ReNcell CX (cell line): ENCODE measurements around the gene TCTE1.

DNA sequence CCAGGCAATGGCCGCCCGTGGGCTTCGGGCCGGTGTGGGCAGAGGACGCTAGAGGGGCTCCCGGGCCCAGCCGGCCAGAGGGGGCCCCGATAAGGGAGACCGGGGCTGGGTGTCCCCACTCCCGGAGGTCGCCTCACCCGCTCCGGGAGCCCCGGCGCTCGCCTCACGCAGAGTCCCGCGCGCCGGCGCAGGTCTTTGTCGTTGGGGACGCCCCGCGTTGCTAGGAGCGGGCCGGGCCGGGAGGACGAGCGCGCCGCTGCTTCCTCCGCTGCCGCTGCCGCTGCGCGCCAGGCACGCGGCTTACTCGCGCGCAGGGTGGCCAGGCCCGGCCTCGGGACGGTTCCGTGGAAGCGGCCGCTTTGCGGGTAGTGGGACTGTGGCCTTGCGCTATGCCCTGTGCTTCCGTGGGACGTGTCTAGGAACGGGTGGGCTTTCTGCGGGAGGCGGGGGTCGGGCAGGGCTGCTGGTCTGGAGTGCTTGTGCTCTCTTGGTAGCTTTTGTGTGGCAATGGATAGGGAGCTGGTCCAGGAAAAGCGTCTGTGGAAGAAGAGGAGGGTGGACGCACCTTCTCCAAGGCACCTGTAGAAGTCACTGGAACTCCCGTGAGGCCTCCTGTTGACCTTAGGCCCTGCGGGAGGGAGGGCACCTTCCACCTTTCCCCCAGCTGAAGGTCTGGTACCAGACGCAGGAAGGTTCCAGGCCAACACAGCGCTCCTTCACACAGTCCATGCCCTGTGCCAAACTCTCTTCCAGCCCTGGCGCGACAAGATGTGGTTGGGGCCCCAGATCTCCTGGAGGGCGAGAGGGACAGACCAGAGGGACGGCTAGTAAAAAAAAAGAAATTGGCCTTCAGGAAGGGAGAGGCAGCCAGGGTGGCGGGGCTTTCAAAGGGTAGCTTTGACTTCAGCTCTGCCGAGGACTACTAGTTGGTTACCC lies at the start of gene TCTE1:
Gene TCTE1, minus strand, starts transcription at position 177 of the 936 bp plus-strand sequence.
- PRO-cap: no peak

- PRO-cap: no peak
Measured at GRCh38 chr6:44393275-44393842, 5.9 kb downstream of the CDC5L start.

- PRO-cap: no peak
Measured at GRCh38 chr6:44799893-44800538, 412.5 kb downstream of the CDC5L start.

DNA sequence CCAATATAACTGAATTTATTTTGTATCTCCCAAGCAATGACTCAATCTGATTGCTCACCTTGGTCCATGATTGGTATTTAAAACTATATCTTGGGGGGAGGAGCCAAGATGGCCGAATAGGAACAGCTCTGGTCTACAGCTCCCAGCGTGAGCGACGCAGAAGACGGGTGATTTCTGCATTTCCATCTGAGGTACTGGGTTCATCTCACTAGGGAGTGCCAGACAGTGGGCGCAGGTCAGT lies 152.2 kb upstream of the RUNX2 start:
- PRO-cap: no peak

DNA sequence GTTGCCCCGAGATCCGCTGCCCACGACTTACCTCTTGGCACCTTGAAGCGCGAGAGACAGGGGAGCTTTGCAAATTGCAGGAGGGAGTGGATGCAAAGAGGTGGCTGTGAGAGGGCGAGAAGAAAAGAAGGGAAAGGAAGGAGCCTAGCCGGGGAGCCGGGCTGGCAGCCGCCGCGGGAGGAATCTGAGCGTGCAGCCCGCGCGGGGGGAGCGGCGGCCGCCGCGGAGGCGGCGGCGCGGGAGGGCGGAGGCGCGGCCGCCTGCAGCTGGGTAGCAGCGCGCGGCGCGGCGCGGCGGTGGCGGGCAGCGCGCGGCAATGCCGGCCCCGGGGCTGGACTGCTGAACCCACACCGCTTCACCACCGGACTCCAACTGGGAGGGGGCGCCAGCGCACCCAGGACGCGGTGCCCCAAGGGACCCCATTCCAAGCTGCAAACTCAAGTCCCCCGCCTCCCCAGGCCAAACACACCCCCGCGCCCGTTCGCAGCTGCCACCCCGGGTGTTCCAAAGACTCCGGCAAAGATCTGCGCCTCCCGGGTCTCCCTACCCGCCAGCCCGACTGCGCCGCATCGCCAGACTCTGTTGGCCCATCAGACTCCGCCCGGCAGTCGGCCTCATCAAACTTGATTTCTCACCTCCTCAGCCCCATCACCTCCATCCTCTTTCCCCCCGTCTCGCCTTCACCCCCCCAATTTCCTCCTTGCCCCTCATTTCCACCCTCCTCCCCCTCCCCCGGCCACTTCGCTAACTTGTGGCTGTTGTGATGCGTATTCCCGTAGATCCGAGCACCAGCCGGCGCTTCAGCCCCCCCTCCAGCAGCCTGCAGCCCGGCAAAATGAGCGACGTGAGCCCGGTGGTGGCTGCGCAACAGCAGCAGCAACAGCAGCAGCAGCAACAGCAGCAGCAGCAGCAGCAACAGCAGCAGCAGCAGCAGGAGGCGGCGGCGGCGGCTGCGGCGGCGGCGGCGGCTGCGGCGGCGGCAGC lies 44.4 kb upstream of the SUPT3H start:
- PRO-cap: bidirectional peak, plus-strand start at position 467 of the sequence, minus-strand start at position 332 of the sequence; bidirectional peak, plus-strand start at position 721 of the sequence, minus-strand start at position 555 of the sequence; bidirectional peak, plus-strand start at position 903 of the sequence, minus-strand start at position 831 of the sequence

- PRO-cap: no peak
Measured at GRCh38 chr6:46010853-46011742, 4.6 kb downstream of the CLIC5 start.

GRCh38 chr6:46011743-46012144 lies 3.9 kb downstream of the CLIC5 start:
- PRO-cap: no peak

DNA sequence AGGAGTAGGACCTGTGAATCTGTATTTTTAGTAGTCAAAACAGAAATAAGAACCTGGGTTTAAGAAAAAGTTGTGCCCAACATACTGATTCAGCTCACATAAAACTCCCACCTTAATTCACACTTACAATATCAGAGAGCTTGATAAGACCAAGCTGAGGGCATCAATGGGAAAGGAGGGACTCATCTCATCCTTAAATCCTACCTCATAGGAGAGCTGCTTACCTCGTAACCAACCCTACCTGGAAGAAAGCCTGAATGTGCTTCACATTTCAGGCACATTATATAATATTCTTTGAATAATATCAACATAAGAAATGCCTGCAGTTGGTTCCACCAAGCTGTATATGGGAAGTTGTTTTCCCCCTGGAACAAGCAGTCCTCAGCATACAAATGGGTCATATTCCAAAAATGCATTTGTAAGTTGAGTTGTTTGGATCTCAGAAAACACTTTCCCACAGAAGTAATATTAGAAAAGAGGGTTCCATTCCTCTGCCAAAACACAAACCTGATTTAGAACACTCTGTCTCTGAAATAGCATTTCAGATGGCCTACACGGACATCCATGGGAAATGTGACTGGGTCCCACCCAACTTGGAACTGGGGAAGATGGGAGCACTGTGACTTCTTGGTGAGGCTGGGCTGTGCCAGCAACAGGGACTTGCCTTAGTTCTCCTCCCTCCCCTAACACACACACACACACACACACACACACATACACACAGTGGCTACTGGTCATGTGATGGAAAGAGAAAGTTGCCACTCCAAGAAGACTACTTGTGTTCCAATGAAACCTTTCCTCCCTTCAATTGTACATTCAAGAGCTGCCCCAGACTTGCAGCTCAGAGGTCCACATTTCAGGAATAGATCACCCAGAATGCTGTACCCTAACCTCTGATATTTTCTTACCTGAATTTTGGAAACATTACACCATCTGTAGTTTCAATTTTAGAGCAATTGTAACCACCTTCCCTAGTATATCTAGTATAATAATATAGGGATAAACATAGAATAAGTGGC lies 11.3 kb upstream of the RCAN2 start:
- PRO-cap: no peak

DNA sequence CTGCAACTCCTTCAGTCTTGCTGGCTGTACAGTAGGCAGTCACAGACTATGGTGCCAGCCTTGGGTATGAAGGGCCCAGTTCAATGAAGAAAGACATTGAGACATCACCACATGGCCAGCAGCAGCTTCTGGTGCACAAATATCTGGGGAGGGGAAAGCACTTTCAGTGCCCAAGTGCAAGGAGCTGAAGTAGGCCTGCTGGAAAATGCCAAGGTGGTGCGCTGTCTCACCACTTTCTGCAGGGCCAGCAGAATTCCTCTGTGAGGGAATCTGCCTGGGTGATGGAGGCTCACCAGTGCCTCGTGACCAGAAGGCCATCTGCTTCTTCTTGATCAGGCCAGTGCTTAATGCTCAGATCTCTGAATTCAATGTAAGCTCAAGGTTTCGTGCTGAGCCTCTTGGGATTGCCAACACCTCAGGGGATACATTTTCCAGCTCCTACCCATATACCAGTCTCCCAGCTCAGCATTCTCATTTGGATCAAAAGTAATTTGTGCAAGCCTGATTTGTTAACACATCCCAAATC lies 1.7 kb downstream of the PLA2G7 start:
- PRO-cap: no peak

DNA sequence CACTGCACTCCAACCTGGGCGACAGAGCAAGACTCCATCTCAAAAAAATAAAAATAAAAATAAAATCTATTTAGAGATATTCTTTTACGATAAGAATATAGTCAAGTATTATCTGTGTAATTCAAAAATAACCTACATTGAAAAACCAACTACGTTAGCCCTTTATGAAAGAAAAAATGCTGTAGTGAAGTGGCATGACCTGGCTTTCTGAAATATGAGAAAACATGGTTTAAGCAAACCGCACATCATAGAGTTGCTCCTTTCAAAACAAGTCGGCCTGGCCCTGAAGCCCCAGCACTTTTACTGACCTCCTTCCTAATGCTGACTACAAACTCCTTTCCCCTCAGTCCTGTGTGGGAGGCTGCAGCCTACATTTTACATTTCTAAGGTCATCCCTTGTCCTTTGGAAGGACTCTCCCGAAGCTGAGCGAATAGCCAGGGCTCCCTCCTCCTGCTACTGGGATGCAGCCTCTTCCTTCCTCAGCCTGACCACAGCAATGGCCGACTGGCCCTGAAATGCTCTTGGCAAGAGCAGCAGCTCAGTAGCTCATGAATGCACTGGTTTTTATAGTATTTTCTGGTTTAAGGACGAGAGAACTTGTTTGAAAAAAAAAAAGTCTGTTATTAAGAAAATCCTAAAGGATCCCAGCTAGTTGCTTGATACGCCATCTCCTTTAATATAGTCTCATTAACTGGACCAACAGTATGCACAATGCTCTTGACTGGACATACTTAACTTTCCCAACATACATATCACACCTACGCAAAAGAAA lies 730 bp downstream of the ADGRF5 start:
- PRO-cap: no peak

DNA sequence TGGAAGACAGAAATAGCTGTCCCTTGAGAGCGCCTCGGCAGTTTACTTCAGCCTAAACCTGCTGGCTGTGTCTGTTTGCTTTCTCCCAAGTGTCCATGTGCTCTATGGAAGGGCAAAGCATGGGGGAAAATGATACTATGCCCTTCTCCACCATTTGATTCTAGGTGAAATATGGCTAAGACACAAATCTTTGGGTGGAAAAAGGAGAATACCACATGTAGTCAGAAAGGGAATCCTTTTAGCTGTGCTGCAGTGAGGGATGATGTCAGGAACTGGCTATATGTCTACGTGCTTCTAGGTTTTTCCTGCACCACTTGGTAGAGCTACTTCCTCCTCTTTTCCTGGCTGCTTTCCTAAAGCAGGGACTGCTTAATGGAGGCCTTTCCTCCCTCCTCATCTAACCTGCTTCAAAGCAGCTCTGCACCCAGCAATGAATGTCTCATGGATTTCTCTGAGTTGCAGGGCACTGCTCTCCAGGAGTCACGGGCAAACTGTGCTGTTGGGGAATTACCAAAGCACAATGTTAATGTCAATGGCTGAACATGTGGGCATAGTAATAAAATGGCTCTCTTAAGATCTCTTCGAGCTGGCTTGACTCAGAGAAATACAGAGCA lies 29.7 kb upstream of the ADGRF5 start:
- PRO-cap: no peak

- PRO-cap: no peak
Measured at GRCh38 chr6:47116379-47116978, 74.3 kb upstream of the ADGRF1 start.

GRCh38 chr6:47308418-47308760 lies 1.3 kb downstream of the TNFRSF21 start:
- PRO-cap: no peak

DNA sequence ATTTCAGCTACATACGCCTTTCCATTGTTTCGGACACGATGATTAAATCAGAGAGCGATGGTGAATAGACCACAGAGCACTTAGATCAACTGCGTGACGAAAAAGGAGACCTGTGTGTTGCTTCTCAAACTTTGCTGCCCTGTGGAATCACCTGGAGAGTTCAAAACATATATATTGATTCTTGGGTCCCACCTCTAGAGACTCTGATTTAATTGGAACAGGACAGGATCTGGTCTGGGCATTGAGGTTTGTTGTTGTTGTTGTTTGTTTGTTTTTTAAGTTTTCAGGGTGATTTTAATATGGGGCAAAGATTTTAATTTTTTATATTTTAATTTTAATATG lies 440 bp upstream of the TNFRSF21 start:
- PRO-cap: no peak

GRCh38 chr6:47592489-47593307 lies 105.7 kb upstream of the ADGRF4 start:
- PRO-cap: no peak

DNA sequence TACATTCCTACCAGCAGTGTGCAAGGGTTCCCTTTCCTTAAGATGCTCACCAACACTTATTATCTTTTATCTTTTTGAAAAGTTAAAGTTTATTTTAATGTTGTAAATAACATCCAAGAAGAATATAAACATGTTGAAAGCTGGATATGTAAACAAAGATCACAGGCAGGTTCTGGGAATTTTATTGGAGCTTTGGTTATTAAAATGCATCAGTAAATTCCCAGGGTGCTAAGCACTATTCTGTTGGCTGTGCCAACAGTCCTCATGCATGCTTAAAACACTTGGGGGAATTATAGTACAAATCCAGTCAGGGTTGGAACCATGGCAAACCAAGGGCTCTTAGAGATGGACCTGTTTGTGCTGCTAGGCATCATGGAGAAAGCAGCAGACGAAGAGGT lies 101.5 kb upstream of the ADGRF4 start:
- PRO-cap: no peak

- PRO-cap: unidirectional peak, plus-strand start at chr6:47670424
Measured at GRCh38 chr6:47669879-47670534, 28.4 kb upstream of the ADGRF4 start.

DNA sequence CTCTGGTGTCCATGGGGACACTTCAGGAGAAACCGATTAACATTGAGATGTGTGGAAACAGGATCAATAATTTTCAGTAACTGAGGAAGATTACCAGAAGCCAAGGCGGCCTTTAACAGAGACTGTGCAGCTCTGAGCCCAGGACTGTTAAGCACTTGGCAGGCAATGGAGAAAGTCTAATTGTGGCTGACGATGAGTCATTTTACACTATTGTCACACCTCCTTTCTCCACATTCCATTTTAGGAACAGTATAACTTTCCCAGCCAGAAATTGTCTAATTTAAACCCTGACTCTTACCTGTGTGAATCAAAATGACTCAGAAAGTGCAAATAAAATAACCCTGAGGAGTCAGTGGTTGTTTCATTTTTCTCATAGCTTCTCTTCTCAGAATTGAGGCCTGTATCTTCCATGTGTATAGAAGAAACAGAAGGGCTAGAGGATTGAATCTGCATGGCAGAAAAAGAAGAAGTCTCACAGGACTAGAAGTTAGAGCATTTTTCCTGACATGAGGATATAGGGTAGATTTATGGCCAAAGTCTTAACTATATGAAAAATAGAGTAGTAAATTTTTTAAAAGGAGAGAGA lies 40.0 kb upstream of the OPN5 start:
- PRO-cap: no peak

DNA sequence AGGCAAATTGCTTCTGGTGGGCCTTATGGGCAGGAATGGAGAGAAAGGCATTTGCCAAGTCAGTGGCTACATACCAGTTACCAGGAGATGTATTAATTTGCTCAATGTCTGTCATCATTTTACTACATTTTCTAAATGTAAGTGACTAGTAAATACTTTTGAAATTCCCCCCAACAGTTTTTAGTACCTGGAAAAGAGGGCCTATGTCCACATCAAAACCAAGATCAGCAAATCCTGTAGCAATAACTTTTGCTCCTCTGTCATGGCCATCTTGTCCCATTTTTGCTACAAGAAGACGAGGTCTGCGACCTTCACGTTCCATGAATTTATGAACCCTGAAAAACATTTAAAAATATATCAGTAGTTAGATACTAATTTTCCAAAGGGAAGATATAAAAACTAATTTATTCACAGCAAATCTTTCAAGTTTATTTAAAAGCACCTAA lies 23.0 kb downstream of the MMUT start:
- PRO-cap: no peak

- PRO-cap: no peak
Measured at GRCh38 chr6:49444461-49444767, 18.6 kb downstream of the MMUT start.